Pericardium fibroblast (primary cell): ENCODE results near the gene CACNG4.

GRCh38 chr17:65022817-65023694 is 33.5 kb downstream of the GNA13 start:
- RAMPAGE, long total RNA, result no peak

- RAMPAGE, long total RNA, result no peak
Observed at GRCh38 chr17:65042943-65043446, 13.5 kb downstream of the GNA13 start.

DNA sequence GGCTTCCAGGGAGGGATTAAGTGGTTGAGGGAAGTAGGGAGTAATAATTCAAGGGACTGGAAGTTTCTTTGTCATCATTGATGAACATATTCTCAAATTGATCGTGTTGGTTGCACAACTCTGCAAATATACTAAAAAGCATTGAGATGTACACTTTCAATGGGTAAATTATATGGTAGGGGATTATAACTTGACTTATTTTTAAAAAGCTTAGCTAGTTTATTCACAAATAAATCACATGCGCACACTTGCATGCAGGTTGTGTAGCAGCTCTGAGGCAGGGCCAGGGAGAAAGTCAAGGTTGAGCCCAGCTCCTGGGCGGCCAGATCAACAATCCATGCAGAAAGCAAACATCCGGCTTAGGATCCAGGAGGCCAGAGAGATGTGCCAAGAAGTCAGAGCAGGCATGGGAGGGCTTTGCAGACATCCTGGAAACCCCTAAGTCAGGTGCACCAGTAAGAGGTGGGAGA is 186.6 kb downstream of the AXIN2 start:
- RAMPAGE, long total RNA, result no peak

DNA sequence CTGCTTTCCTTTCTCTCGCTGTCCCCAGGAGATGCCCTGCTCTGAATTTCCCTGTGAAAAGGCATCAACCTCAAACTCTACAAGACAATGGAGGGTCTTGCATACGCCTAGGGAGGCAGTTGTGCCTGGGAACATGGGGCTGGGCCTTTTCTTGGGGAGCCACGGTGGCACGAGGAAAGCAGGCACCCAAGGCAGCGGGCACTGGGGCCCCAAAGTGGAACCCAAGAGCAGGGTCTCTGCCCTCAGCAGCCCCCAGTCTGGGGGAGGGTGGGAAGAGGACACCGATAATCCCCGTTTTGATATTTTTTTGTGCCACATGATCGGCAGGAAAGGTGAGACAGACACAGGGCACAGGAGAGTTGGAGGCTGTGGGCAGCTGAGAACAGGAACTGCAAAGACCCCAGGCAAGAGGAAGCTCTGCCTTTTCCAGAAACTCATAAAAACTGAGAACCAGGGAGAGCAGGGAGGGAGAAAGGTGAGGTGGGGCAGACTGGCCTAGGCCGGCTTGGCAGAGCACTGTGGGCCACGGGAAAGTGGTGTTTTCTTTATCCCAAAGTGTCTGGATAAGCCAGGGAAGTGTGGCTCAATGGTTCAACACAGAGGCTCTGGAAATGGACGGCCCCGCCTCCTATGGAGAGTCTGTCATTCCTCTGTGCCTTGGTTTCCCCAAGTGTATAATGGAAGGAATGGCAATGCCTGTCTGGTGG is 11.7 kb upstream of the AXIN2 start:
- RAMPAGE, long total RNA, result no peak

- RAMPAGE, long total RNA, result no peak
Observed at GRCh38 chr17:65799927-65800277, 238.5 kb upstream of the AXIN2 start.

- RAMPAGE, long total RNA, result no peak
Observed at GRCh38 chr17:66190933-66191352, 990 bp downstream of the CEP112 start.

DNA sequence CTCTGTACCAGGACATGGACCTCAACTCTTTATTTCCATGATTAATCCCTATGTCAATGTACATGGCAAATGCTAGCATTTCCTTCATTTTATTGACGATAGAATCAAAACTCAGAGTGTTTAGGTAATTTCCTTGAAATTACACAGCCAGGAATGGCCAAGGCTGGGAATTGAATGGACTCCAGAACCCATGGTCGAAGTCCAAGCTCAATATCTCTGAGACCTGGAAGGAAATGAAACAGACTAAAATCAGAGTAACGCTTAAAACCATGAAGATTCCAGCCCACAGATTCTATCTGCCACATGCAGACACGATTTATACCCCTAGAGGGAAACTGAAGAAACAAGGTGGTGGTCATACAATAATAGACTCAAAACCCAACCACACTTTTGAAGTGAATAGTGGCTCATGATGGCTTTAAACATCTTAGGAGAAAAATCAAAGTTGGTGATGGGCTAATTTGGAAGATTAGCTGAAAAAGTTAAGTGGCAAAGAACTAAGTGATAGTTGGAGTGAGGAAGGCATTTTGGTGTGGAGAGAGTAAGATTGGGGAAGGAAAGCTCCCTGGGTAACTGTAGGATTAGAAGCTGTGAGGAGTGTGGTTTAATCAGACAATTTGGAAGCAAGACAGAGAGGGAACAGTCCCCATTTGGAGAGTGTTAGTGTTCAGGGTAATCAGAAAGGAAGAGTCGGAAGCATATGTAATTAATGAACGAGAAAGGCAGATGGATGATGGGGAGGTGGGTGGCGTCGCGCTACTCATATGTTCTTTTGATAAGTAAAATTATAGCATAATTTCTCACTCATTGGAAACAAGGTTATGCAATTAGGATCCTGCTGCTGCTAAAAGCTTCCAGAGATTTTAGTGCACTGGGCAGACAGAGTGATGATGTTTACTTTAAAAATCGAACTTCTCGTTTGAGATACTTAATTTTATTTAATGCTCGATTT is 95.9 kb downstream of the PRKCA start:
- RAMPAGE, long total RNA, result no peak

DNA sequence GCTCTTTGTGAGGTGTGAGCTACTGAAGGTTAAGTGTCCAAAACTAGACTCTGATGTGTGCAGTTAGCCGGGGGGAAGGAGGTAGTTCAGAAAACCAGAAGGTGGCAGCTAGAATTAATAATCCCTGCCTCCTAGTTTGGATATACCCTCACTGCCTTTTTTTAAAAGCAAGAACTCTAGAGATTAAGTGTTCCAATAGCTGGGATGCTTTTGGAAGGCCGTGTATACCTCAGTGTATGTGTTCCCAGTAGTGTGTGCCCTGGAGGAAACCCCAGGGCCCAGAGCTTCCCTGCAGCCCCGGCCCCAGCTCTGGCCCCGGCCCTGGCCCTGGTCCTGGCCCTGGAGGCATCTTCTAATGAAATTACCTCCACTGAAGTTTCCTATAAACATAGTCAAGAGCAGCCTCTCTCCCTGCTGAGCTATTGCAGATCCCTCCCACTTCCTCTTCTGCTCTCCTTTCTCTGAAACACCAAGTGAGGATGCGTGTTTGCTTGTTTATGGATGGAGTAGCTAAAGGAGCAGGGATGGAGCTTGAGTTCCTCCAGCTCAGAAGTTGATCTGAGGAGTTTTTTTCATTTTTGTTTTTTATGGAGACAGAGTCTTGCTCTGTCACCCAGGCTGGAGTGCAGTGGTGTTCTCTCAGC is 130.7 kb downstream of the PRKCA start:
- RAMPAGE, long total RNA, result no peak

DNA sequence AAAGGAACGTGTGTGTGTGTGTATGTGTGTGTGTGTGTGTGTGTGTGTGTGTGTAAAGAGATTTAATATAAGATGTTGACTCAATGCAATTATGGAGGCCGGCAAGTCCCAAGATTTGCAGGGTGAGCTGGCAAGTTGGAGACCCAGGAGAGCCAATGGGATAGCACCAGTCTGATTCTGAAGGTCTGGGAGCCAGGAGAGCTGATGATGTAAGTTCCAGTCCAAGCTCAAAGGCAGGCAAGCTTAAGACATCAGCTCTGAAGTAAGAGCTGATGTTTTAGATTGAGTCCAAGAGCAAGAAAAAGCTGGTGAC is 206.7 kb downstream of the PRKCA start:
- RAMPAGE, long total RNA, result no peak

- RAMPAGE, long total RNA, result no peak
Observed at GRCh38 chr17:66565780-66566715, 263.6 kb downstream of the PRKCA start.

GRCh38 chr17:66697761-66698617 is 136.9 kb upstream of the CACNG5 start:
- RAMPAGE, long total RNA, result no peak

- RAMPAGE, long total RNA, result no peak
Observed at GRCh38 chr17:66964125-66964788, at the start of gene CACNG4. TSS of gene CACNG4 (plus strand) at chr17:66964707.

DNA sequence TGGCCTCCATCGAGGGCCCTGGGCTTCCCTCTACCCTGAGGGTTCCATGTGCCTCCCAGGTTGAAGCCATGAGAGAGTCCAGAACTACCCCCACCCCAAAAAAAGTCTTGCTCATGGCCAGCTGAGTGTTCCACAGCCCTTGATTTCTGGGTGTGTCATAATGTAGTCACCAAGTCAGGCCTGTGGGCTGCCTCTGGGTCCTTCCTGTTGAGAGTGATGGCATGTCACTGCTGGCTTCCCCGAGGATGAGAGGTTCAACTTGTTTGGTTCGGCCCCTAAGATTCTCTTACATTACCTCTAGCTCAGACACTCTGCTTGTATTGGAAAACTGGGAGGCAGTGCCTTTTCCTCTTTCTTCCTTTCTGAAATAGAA is 100.7 kb downstream of the PITPNC1 start:
- RAMPAGE, long total RNA, result no peak

GRCh38 chr17:67510042-67510534 is 133.0 kb downstream of the PITPNC1 start:
- RAMPAGE, long total RNA, result no peak

- RAMPAGE, long total RNA, result no peak
Observed at GRCh38 chr17:67574252-67575174, 143.2 kb upstream of the NOL11 start.

DNA sequence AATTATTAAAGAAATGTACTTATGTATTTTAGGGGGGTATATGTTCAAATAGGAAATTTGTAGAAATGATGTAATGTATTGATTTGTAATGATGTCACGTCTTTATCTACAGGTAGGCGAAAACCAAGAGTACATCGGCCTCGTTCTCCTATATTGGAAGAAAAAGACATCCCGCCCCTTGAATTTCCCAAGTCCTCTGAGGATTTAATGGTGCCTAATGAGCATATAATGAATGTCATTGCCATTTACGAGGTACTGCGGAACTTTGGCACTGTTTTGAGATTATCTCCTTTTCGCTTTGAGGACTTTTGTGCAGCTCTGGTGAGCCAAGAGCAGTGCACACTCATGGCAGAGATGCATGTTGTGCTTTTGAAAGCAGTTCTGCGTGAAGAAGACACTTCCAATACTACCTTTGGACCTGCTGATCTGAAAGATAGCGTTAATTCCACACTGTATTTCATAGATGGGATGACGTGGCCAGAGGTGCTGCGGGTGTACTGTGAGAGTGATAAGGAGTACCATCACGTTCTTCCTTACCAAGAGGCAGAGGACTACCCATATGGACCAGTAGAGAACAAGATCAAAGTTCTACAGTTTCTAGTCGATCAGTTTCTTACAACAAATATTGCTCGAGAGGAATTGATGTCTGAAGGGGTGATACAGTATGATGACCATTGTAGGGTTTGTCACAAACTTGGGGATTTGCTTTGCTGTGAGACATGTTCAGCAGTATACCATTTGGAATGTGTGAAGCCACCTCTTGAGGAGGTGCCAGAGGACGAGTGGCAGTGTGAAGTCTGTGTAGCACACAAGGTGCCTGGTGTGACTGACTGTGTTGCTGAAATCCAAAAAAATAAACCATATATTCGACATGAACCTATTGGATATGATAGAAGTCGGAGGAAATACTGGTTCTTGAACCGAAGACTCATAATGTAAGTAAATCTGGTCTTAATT is 28.8 kb downstream of the BPTF start:
- RAMPAGE, long total RNA, result no peak

DNA sequence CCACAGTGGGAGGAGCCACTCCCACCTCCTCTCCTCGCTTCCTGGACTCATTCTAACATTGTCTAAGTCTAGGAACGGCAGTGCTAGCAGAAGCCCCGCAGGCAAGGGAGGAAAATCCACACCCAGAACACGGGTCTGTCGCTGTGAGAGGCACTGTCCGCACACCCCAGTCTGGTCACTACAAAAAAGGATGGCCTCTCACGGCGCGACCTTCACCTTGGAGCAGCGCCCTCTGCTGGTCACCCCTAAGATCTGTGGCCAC is 14.8 kb upstream of the C17orf58 start:
- RAMPAGE, long total RNA, result no peak

- RAMPAGE, long total RNA, result no peak
Observed at GRCh38 chr17:68035180-68035626, 332 bp upstream of the KPNA2 start.

DNA sequence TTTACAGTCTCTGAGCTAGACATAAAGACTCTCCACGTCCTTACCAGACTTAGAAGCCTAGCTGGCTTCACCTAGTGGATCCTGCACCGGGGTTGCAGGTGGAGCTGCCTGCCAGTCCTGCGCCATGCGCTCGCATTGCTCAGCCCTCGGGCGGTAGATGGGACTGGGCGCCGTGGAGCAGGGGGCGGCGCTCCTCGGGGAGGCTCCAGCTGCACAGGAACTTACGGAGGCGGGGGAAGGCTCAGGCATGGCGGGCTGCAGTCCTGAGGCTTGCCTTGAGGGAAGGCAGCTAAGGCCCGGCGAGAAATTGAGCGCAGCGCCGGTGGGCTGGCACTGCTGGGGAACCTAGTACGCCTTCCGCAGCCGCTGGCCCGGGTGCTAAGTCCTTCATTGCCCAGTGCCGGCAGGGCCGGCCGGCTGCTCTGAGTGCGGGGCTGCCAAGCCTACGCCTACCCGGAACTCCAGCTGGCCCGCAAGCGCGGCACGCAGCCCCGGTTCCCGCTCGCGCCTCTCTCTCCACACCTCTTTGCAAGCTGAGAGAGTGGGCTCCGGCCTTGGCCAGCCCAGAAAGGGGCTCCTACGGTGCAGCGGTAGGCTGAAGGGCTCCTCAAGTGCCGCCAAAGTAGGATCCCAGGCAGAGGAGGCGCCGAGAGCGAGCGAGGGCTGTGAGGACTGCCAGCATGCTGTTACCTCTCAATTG is 78.5 kb upstream of the AMZ2 start:
- RAMPAGE, long total RNA, result no peak

GRCh38 chr17:68199677-68200131 is 48.1 kb upstream of the AMZ2 start:
- RAMPAGE, long total RNA, result no peak